Mesenchymal stem cell of Wharton's jelly (primary cell): Measurements from ENCODE around the gene CMSS1.

- CAGE, long polyA plus RNA: no peak
Observed at GRCh38 chr3:99817641-99818566, at the start of gene CMSS1. Gene CMSS1, plus strand, starts transcription at chr3:99817862.

- CAGE, long polyA plus RNA: no peak
Observed at GRCh38 chr3:99850377-99851214, 32.9 kb downstream of the CMSS1 start.

GRCh38 chr3:99960858-99961355 lies 143.2 kb downstream of the CMSS1 start:
- CAGE, long polyA plus RNA: no peak

DNA sequence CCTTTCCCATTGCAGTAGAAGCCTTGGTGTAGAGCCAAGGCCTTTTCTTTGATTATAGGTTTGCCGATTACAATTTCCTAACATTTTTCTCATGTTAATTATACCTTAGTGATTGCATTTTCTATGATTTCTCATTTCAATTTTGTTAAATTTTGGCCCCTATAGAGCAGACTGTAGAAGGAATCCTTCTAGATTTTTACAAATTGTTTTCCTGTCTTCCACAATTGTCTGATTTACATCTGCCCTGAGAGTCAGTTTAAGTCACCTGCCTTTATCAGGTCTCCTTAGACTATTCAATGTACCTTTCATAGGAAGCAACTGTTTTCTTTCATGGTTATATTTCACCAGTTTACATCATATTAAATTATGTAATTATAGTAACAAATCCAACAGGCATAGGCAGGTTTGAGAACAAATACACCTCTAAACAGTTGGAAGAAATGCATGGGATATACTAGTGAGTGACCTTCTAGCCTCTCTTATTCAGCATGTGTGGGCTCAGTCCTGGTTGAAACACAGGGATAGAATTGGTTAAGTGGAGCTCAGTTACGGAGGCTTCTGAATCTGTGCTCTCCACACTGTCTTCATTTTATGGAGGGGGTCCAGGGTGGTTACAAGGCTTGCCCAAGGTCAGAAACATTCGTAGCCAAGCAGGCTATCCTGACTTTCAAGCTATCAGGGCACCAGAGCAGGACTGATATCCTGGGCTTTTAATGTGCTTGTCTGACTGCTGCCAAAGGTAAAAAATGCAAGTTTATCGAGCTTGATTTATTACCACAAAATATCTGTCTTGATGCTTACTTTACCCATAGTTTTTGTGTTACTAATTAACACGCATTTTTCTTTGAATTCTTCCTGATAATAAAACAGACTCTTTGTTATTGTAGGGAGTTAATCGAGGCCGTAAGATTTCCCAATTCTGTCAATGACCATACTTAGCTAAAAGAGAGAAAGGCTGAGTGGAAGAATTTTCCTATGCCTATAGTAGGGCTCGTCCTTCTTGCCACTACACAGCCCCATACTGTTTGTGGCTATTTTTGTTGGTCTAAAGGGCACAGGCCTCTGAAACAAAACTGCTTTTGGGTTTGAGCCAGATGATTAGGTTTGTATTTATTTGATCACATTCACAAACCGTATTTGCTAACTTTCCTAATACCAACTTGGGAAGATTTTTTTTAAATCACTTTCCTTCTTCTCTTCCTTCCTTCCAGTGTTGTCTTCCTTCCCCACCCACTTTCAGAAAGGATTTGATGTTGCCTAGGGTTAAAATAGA lies 89.6 kb downstream of the FILIP1L start:
- CAGE, long polyA plus RNA: no peak

- CAGE, long polyA plus RNA: no peak
Observed at GRCh38 chr3:100270948-100271541, 10.3 kb downstream of the TBC1D23 start.

DNA sequence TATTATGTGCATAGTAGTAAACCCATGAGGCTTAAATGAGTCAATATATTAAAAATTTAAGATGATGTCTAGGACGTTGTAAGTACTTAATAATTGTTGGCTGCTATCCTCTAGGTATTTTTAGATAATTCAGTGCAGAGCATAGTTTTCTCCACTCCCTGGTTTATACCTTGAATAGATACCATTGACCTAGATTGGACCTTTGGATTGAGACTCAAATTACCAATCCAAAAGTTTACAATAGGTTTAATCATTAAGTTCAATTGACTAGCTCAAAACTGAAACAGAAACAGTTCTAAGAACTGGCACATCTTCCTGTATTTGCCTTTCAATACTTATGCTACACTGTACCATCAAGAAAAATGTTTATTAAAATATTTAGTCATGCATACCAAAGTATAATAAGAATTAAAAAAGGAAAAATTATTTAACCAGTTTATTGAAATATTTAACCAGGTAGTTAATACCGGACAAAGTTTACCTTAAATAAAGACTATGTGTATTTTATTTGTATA lies 4.6 kb downstream of the ADGRG7 start:
- CAGE, long polyA plus RNA: no peak

DNA sequence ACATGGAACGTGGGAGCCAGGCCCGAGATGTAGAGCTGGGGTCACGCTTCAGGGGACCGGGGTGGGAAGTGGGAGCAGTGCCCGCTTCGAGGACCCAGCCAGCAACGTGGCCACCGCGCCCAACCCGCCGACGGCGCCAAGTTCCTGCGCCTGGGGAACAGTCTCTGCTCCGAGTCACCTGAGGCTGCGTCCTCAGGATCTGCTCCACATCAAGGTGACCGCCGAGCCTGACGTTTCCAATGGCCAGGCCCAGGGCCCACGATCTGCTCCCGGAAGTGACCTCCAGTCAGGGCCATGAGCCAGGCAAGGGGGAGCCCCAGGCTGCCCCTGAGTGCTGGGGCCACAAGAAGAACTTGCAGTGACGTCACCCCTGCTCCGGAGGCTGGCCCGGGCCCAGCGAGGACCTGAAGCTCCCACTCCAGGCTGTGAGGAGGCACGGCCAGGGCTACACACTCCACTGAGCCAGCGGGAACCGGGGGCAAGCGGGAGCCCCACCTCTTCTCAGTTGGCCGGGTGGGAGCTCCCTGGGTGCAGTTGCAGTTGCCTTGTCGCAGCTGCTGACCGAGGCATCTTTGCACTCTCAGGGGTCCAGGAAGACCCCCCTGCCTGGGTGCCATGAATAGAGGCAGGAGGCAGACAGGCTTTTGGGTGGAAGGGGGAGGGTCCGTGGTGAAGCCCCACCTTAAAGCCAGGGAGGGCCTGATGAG lies 26.8 kb upstream of the TFG start:
- CAGE, long polyA plus RNA: no peak

- CAGE, long polyA plus RNA: no peak
Observed at GRCh38 chr3:100737874-100738390, 28.6 kb downstream of the TFG start.

DNA sequence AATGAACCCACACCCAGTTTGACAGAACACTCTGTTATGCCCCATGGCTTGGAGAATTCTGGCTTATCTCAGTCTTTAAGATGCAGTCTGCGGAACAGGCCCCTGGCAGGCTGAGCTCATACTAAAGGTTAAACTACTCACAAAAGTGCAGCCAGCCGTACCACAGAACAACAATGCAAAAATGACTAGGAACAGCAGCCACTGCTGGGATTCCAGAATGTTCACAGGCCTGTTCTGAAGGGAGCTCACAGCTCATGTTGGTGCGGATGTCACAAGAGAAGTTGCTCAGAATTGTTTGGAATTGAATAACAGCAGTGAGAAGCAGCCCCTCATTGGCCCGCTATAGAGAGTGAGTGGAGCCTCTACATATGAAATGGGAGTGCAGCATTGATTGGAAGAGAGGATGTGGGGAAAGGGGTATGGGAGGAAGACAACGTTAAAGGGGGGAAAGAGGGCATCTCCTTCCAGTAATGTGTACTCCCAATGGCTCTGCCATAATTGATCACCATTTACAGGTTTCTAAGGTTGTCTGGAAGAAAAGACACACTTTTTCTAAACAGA lies 78.9 kb downstream of the ABI3BP start:
- CAGE, long polyA plus RNA: no peak

DNA sequence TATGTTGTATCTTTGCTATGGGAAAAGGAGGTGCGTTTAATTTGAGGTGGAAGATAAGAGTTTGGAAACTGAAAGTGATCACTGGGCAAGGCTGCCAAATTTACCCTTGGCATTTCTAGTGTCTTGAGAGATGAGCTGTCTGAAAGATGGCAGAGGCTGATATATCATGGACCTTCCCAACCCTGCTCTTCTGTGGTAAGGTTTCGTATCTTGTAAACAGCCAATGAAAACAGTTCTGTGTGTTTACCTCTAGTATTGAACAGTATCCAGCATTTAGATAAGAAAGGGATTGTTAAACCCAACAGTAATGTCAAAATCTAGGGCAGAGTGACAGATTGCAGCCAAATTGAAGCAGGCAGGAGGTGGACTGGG lies 15.8 kb upstream of the NFKBIZ start:
- CAGE, long polyA plus RNA: no peak

- CAGE, long polyA plus RNA: no peak
Observed at GRCh38 chr3:101855558-101856096, 6.3 kb downstream of the NFKBIZ start.

- CAGE, long polyA plus RNA: no peak
Observed at GRCh38 chr3:101856762-101857752, 7.7 kb downstream of the NFKBIZ start.

DNA sequence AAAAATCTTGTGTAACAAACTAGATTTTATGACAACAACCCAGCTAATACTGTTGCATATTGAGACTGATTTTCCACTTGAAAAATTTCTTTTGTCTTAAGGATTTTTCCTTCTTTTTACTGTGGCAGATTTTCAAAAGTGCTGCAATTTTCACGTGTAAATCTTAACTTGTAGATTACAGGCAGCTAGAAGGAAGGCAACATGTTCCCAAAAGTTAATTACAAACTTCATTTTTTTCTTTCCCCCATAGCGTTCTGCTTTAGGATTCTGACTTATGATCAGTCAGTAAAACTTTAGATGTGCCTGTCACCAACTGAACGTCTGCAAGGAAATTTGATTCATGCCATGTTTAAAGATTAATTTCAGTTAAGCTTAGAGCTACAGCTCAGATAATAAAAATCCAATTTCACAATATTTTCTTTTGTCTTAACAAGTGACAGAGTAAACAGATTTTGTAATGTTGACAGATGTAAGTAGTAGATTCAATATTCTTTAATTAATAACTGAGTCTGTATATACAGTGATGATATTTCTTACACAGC lies 253.0 kb downstream of the NFKBIZ start:
- CAGE, long polyA plus RNA: no peak

DNA sequence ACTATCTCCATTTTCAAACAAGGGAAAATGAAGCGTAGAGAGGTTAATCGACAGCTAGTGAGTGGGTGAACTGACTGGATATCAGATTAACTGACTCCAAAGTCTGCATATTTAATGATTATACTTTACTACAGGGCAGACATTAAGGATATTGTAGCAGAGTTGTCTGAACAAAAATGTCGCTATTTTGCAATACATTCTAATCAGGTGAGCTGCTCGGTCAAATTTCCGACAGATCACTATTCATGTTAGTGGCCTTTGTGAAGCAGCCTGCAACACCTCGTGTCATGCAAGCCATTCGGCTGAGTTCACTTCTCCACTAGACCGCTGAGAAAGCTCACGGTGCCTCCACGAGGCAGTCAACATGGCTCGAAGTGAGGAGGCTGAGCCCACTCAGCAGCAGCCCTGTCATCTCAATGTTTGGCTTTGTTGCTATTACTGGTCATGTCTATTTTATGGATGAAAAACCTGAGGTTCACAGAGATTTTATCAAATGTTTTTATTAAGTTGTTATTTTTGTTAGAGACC lies 264.3 kb downstream of the NFKBIZ start:
- CAGE, long polyA plus RNA: no peak

GRCh38 chr3:102124242-102124685 lies 274.9 kb downstream of the NFKBIZ start:
- CAGE, long polyA plus RNA: no peak

DNA sequence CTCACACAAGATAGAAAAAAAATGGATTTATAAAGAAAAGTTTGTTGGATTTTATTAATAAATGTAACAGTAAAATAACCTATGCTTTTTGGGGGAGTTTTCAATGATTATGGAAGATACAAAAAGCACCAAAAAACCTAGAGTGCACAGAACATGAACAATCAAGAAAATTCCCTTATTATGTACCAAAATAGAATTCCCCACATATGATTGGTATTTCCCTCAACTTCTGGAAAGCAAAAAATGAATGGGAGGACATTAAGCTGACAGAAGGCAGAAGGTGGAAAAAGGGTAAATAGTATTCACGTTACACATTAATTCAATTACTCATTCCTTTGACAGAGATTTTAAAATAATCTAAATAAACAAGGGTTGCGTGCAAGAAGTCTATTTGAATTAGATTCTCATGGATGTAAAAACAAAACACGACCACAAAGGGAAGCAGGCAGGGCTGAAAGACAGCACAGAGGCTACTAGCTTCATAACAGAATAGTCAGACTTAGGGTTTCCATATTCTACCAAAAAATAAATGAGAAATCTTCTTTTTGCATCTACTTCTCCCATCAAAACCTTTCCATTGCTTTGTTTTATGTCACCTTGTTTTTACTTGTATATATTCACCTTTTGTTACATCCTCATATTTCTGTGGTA lies 260.5 kb upstream of the ZPLD1 start:
- CAGE, long polyA plus RNA: no peak

DNA sequence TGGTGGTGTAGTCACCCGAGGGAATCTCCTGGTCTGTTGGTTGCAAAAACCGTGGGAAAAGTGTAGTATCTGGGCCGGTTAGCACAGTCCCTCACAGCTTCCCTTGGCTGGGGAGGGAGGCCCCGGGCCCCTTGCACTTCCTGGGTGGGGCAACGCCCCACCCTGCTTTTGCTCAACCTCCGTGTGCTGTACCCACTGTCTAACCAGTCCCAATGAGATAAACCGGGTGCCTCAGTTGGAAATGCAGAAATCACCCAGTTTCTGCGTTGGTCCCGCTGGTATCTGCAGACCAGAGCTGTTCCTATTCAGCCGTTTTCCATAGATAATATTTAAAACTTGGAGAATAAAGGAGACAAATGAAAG lies 211.6 kb upstream of the ZPLD1 start:
- CAGE, long polyA plus RNA: no peak

DNA sequence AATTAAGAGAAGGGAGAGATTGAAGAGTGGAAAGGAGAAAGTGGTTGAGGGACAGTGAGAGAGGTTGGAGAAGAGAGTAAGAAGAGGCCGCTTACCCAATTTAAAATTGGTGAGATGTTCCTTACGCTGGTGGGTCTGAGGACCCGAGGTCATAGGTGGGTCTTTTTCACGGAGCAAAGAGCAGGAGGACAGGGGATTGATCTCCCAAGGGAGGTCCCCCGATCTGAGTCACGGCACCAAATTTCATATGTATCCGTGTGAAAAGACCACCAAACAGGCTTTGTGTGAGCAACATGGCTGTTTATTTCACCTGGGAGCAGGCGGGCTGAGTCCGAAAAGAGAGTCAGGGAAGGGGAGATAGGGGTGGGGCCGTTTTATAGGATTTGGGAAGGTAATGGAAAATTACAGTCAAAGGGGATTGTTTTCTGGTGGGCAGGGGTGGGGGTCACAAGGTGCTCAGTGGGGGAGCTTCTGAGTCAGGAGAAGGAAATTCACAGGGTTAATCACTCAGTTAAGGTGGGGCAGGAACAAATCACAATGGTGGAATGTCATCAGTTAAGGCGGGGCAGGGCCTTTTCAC lies 921.5 kb upstream of the ALCAM start:
- CAGE, long polyA plus RNA: no peak

DNA sequence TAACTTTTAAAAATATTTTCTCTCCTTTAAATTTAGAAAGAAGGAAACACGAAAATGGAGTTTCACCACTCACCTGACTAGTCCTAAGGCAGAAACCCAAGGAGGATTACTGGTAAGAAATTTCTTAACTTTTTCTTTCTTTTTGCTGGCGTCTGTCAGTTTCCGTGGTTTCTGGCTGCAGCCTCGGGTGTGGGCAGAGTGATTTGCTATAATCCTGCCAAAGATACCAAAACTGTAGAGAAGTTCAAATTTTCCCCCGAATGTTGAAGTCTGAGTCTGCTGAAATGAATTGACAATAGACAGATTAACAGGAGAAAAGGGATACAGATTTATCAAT lies 843.6 kb upstream of the ALCAM start:
- CAGE, long polyA plus RNA: no peak

GRCh38 chr3:105499465-105499865 lies 132.8 kb downstream of the ALCAM start:
- CAGE, long polyA plus RNA: no peak